ENCODE measurements around a stretch of chr17.

GRCh38 chr17:48541680-48542071 is 3.2 kb downstream of the HOXB2 start:
- RRBS: 76% methylated on average over 3 of the region's 27 CpGs

DNA sequence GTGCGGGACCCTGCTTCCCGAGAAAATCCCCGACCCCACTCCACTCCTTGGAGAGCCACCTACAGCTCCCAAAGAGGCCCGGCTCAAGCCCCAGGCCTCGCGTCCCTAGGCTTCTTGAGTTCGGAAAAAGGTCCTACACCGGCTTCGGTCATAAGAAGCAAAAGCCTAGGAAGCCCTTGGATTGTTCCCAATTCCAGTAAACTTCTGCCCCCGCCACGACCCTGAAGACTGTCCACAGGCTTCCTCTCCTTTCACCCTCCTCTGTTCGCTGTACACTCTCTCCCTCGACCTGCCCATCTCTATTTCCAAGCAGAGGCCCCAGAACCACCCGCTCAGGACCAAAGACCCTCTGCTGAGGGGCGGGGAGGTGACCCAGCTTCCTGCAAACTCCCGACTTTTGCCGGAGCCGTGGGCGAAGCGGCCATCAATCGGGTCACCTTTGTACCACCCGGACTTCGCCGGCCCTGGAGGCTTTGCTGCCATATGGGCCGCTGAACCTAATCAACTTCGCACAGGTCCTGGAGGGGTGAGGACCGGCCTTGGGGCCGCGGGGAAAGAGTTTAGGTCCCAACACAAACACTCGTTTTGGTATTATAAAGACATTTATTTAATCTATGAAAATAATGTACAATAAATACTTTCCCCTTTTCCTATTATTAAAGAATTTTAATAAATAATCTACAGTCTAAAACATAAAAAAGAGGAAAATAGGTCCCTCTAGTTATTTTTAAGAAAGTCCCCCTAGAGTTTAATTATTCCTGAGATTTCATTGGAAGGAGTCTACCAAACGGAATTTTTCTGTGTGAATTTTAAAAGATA is 2.6 kb downstream of the HOXB2 start:
- RRBS: 82% methylated on average over 11 of the region's 31 CpGs

GRCh38 chr17:48546911-48547628 is 2.2 kb upstream of the HOXB2 start:
- RRBS: no CpG with 5 or more reads among the region's 9 CpGs

GRCh38 chr17:48553677-48554889 is 9.2 kb upstream of the HOXB2 start:
- RRBS: no CpG with 5 or more reads among the region's 41 CpGs

DNA sequence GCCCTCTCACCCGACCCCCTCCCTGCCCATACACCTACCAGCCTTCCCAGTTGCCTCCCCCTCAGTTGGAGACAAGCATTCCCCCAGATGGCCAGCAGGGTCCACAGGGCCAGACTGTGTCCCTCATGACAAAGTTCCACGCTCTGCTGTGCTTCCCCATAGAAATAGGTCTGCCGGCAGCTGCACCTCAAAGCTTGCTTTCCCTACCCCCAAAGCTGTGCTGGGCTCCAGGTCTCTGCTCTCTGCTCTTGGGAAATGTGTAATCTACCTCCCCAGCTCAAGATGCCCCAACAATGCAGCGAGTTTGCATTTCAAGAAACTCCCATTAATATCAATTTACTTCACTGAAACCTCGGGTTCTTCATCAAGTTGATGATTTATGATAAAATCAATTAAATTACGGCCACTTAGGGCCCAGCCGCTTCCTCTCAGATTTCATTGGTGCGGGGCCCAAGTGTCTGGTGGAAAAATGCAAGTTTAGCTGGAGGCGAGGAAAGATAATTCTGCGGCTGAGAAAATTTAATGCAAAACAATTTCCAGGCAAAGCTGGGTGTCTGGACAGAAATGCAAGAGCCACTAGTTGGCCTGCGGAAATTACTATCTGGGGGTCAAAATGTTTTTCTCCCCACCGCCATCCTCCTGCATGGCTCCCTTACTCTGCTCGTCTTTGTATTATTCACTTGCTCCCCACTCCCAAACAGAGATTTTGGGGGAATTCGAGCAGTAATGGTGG is 15.7 kb downstream of the HOXB4 start:
- RRBS: no CpG with 5 or more reads among the region's 14 CpGs

GRCh38 chr17:48563871-48564038 is 14.4 kb downstream of the HOXB4 start:
- RRBS: no CpG with 5 or more reads among the region's 4 CpGs

DNA sequence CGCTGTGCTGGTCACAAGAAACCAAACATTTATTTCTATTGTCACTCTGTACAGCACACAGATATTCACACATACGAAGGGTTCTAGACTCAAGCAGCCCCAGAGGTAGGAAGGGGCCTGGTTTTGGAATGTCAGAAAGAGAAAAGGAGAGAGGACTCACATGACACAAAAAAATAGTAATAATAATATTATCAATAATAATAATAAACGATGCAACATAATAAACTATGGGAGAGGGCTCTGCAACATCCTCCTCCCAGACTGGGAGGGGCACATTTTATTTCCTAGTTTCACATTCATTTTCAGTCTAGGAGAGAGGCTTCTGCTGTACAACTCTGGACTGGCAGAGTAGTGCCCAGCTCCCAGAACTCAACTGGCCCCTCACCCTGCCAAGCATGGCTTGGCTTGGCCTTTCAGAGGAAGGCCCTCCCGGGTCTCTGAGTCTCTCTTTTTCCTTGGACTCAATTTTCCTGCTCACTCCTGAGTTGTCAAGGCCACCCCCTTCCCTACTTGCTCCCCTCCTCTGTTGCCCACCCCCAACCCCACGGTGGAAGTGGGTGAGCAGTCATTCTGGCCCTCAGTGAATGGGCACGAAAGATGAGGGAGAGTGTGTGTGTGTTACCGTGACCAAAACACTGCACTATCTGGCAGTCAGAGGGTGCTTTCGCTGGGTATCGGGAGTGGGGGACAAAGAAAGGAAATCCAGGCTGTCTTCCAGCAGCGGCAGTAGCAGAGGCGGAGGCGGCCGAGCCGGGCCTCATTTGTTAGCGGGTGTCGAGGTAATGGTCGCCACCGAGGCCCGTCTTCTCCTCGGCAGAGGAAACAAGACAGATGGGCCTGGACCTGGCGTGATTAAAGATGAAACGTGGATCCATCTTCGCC is 2.4 kb downstream of the HOXB4 start:
- RRBS: no CpG with 5 or more reads among the region's 23 CpGs

GRCh38 chr17:48605533-48605942 is 752 bp upstream of the HOXB6 start:
- RRBS: no CpG with 5 or more reads among the region's 11 CpGs

DNA sequence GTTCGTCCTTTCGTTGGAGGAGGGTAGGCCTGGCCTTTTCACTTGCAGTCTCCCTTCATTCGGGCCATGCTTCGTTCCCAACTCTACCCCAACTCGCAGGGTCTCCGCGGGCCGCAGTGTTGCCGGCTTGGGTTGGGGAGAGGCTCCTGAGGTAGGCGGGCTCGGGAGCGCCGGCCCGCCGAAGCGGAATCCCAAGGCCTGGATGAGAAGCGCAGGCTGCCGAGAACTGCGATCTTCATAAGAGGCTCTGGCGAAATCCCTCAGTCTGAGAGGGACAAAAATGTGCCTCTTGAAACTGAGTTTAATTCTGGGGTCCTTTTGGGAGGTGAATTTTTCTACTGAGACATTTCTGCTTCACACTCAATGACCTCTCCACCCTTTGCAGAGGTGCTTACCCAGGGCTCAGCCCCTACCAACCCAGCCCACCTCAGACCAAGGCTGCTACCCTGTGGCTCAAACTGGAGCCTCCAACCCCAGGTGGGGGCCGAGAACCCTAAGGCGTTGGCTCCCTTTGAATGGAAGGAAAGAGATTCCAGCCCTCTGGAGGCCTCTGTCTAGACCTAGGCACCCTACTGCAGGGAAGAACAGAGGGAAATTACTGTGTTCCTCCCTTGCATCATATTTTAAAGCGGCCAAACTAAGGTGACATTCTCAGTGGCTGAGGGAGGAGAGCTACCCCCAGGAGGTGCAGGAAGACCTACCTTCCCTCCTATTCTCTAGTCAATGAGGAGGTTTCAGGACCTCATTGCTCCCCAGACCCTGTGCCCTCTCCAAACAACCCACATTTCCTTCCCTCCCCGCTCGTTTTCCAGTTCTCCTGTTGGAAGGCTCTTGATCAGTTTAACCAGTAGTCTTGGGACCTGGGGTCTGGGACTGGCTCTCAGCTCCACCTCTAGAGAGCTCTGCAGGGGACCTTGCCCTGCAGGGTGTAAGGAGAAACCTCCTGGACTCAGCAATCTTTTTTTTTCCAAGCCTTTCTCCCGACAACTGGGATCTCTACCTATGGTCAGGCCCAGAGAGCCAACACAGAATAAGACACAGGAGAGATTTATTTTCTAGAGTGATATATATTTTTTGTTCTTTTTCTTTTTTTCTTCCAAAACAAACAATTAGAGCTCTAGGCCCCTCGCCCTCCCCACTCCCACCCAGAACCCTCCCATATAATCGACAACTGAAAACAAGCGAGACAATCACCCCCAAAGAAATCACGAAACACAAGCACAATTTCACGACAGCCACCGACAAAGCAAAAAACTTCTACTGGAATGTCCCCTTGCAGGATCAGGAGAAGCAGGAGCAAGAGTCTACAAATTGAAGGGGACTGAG is 5.5 kb upstream of the HOXB8 start:
- RRBS: 80% methylated on average over 1 of the region's 32 CpGs

- RRBS: no CpG with 5 or more reads among the region's 35 CpGs
Observed at GRCh38 chr17:48626409-48627068, 381 bp upstream of the HOXB9 start.

DNA sequence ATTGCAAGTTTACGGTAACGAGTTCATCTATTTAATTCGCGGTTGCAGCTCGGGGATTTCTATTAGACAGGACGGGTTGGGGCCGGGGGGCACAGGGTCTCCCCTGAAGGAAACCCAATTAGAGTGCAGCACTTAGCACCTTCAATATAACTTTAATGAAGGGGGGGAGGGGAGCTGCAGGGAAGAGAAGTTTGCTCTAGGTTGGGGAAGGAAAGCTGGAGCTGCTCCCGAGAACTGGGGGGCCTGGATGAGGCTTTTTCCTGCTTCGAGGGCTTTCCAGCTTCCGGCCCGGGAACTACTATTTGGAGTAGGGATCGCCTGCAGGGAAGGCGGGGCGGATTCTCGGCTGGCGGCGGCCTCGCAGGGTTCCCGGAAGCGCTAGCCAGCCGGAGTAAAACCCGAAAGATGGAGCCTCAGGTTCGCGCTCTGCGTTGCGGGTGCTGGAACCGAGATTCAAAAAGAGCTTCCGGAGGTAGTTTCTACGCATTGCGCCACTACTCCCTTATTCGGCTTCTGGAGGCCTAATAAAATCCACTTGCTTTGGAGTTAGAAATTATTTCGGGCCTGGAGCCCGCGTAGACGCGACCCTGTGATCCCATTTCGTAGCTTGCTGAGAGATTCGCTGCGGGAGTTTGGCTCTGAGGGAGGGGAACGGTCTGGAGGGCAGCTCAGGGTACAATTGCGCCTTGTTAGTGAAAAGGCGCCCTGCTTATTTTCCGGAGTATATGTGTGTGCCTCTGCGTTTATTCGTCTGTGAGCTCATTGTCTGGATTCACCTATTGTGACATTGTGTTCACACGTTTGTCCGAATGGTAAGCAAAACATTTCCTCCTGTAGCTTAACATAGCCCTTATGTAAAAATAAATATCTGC is 551 bp downstream of the PRAC2 start:
- RRBS: 70% methylated on average over 10 of the region's 47 CpGs

DNA sequence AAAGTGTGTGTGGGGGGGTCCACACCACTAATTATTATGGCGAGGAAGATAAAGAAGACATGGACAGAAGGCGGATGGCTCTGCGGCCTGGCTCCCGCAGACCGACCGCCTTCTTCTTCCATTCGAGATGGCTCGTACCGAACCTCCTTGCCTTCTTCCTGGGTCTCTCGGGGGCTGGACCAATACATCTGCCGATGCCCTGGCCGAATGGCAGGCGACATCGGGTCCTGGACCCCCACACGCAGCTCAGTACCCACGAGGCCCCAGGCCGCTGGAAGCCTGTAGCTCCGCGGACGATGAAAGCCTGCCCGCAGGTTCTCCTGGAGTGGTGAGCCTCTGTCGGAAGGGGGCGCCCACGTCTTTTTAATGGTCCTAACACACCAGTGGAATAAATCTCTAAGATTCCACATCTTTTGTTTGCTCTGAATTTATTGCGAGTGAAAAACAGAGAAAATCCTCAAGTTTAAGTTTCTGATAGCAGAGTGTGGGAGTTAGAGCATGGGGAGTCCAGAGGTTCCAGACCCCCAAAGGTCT is 1.4 kb downstream of the PRAC2 start:
- RRBS: no CpG with 5 or more reads among the region's 25 CpGs

DNA sequence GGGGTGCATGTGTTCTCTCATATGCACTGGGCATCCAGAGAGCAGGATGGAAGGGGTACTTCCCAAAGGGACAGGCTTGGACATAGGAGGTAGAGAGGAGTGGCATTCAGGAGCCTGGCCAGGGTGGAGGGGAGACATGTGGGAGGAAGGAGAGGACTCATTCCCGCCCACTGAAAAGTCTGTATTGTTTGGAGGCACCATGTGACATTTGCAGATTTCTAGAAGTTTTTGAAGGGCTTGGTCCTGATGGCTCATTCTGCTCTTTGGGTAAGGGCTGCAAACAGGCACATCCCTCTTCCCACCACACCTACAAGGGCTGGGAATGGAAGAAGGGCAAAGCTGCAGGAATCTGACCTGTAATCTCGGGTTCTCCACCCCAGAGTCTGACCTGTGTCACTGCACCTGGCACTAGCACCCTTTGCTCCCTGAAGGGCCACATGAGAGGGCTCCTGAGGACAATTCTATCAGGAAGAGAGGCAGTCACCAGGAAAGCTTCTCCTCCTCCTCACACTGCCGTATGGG is 26.6 kb downstream of the TTLL6 start:
- RRBS: no CpG with 5 or more reads among the region's 3 CpGs

DNA sequence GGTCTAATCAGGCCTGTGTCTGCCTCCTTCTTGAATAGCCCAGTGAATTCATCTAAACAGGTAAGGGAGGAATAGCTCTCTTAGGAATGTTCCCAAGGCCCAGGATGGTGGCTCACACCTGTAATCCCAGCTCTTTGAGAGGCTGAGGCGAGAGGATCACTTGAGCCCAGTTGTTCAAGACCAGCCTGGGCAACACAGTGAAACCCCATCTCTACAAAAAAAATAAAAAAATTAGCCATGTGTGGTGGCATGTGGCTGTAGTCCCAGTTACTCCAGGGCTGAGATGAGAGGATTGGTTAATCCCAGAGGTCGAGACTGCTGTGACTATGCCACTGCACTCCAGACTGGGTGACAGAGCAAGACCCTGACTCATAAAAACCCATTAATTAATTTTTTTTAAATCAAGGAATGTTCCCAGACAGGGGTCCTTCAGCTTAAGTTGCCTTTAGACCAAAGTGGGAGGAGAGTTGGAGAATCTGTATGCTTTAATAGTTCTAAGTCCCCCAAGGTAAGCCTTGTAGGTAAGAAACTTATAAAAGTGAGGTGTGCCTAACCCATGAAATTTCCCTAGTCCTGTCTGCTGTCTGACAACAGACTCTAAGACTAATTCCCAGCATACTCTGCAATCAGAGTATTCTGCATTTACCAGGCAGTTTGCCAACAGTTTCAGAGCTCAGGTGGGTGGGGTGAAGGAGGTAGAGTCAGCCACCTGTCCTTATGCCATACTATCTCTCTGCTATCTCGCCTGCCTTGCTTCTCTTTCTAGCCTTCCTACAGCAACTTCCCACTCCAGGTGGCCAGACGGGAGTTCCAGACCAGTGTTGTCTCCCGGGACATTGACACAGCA is 2.0 kb downstream of the ATP5MC1 start:
- RRBS: no CpG with 5 or more reads among the region's 5 CpGs

GRCh38 chr17:48929817-48931013 is 14.4 kb downstream of the SNF8 start:
- RRBS: no CpG with 5 or more reads among the region's 10 CpGs

DNA sequence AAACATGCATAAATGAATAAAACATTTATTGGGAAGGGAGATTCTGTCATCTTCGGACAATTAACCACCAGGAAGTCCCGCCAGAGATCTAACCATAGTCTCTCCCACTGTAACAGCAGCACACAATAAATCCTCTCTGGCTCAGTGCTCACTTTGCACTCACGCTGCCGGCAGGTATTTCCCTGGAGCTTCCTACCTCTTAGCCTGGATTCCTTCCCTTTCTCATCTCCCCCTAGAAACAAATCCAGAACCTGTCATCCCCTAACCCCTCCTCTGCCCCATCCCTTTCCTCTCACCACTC is 1.6 kb downstream of the GIP start:
- RRBS: no CpG with 5 or more reads among the region's 4 CpGs

DNA sequence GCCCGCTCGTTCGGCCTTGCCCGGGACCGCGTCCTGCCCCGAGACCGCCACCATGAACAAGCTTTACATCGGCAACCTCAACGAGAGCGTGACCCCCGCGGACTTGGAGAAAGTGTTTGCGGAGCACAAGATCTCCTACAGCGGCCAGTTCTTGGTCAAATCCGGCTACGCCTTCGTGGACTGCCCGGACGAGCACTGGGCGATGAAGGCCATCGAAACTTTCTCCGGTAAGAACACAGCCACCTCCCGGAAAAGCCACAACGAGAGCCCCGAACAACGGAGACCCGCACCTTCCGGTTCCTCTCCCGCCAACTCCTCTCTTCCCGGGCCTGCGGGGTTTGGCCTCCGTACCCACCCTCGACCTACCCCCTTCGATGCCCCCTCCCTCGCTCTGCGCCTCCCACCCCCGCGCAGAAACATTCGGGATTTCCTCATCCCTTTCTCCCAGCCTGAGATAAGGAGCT is 541 bp downstream of the IGF2BP1 start:
- RRBS: 48% methylated on average over 15 of the region's 40 CpGs

- RRBS: 25% methylated on average over 2 of the region's 19 CpGs
Observed at GRCh38 chr17:48998158-48998489, 939 bp downstream of the IGF2BP1 start.

GRCh38 chr17:48999147-48999701 is 2.0 kb downstream of the IGF2BP1 start:
- RRBS: no CpG with 5 or more reads among the region's 13 CpGs

DNA sequence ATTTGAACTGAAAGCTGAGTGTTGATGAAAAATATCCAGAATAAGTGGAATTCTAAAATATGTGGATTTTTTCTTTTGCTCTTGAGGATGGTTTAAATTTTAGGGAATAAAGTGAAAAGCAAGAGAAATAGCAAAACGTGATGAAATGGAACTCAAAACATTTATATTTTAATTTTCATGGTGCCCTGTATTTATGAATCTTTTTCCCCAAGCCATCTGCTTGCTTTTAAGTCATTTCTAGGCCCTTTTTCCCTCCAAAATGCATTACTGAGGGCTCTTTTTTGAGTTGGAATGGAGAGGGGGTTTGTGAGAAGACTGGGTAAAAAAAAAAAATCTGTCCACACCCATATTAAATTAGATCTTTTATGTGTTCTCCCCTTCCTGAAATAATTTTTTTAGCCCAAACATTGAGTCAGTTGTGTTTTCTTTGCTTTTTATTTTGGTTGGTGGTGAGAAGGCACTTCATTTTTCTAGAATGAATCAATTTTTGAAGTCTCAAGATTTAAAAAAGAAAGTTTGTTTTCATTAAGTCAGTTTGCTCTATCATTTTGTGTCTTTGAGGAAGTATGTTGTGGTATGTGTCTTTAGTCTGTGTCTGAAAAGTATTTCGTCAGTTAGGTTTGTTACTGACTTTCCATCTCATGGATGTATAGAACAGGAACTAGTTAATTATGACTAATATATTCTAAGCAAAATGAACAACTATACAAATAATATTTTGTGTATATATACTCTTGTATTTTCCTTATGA is 3.6 kb downstream of the IGF2BP1 start:
- RRBS: no CpG with 5 or more reads among the region's 2 CpGs